Heart (tissue), 3 donors: Measurements from ENCODE around the genes ISY1 and EFCAB12.

GRCh38 chr3:128653518-128654493, 3.2 kb upstream of the RPN1 start:
- RAMPAGE, long total RNA, 2 experiments = no peak in any of the 2 experiments

DNA sequence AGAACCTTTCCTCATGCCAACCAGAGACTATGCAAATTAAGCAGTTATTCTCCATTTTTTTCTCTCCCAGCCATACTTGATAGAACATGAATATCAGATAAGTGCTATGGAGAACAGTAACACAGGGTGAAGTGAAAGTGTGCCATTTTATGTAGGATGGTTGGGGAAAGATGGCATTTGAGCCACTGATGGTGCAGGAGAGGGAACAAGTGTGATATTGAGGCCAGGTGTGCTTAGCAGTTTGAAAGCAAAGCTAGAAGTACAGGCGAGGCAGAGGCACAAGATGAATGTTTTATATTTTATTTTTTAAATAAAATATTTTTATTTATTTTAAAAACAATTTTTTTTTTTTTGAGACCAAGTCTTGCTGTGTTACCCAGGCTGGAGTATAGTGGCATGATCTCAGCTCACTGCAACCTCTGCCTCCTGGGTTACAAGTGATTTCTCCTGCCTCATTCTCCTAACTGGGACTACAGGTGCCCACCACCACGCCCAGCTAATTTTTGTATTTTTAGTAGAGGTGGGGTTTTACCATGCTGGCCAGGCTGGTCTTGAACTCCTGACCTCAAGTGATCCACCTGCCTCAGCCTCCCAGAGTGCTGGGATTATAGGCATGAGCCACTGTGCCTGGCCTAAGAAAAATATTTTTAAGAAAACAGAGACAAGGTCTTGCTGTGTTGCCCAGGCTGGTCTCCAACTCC, 31.4 kb downstream of the RAB7A start:
- RAMPAGE, long total RNA, 2 experiments = no peak in any of the 2 experiments

DNA sequence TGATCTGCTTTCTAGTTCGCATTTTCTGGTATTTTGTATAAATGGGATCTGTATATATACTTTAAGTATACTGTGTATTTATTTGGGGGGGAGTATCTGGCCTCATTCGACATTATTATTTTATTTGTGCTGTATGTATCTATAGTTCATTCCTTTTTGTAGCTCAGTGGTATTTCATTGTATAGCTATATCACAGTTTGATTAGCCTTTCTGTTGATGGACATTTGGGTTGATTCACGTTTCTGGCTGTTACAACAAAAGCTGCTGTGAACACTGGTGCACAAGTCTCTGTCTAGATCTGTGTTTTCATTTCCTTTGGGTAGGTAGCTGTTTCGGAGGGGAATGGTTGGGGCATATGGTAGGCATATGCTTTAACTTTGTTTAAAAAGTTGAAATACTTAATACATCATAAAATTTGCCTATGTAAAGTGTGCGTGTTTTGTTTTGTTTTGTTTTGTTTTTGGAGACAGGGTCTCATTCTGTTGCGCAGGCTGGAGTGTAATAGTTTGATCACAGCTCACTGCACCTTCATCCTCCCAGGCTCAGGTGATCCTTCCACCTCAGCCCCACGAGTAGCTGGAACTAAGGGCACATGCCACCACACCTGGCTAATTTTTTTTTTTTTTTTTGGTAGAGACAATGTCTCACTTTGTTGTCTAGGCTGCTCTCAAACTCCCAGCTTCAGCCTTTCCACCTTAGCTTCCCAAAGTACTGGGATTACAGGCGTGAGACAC, 42.3 kb downstream of the RAB7A start:
- RAMPAGE, long total RNA, 2 experiments = no peak in any of the 2 experiments

GRCh38 chr3:128993166-128993851, 567 bp downstream of the CFAP92 start:
- RAMPAGE, long total RNA, 2 experiments = no peak in any of the 2 experiments

GRCh38 chr3:129016222-129016803, 15.2 kb downstream of the EFCC1 start:
- RAMPAGE, long total RNA, 2 experiments = no peak in any of the 2 experiments

GRCh38 chr3:129039903-129040382, 20.6 kb upstream of the GP9 start:
- RAMPAGE, long total RNA, 2 experiments = no peak in any of the 2 experiments

- RAMPAGE, long total RNA, 2 experiments = no peak in any of the 2 experiments
Measured at GRCh38 chr3:129045667-129046310, 14.8 kb upstream of the GP9 start.

- RAMPAGE, long total RNA, 2 experiments = no peak in any of the 2 experiments
Measured at GRCh38 chr3:129064769-129065032, 4.1 kb downstream of the GP9 start.

DNA sequence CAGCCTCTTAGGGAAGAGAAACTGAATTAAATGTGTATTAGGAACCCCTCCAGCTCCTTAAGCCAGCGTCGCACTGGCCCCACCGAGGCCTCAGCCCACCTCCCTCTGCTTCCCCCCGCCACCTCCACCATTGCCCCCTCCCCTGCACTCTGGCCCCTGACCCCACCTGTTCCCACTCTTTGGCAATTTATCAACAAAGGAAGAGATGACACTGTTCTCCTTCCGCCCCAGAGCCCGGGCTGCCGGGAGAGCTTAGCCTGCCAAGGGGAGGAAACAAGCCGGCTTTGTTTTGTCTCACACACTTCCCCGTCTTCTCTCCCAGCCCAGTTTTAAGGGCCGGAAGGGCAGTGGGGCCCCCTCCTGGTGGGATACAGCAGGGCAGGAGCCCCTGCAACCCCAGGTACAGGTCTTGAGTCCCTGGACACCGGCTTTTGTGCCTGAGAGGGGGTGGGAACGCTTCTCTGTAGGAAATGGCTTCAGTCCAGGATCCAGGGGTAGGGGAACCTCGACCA, 27.3 kb downstream of the GP9 start:
- RAMPAGE, long total RNA, 2 experiments = no peak in any of the 2 experiments

- RAMPAGE, long total RNA, 2 experiments = no peak in any of the 2 experiments
Measured at GRCh38 chr3:129116498-129117163, 5.0 kb downstream of the RAB43 start.

- RAMPAGE, long total RNA, 2 experiments = start-site peak on the minus strand in 2 of 2 experiments, at chr3:129161014-129161094 at its widest, 402 to 896 reads per replicate
Measured at GRCh38 chr3:129160844-129161905, at the start of gene ISY1. ISY1 (minus strand) TSS chr3:129161063.

- RAMPAGE, long total RNA, 2 experiments = no peak in any of the 2 experiments
Measured at GRCh38 chr3:129165500-129165959, 4.7 kb upstream of the ISY1 start.

DNA sequence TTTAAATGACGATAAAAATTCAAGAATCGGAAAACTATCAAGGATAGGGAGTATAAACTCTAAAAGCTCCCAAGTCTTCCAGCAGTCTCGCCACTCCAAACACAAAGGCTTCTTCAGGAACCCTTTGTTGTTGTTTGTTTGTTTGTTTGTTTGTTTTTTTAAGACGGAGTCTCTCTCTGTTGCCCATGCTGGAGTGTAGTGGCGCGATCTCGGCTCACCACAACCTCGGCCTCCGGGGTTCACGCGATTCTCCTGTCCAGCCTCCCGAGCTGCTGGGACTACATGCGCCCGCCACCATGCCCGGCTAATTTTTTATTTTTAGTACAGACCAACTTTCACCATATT, 914 bp downstream of the CNBP start:
- RAMPAGE, long total RNA, 2 experiments = no peak in any of the 2 experiments

GRCh38 chr3:129317019-129317465, 956 bp upstream of the H1-10 start:
- RAMPAGE, long total RNA, 2 experiments = no peak in any of the 2 experiments

DNA sequence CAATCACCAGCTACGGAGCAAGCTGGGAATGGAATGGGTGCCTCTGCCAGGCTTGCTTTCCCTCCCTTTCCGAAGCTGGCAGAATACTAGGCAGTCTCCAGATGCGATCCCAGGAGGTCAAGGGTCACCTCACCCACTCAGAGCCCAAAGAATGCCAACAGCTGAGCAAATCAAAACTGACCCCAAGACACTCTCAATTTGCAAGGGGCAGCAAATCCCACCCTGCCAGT, 31.3 kb downstream of the EFCAB12 start:
- RAMPAGE, long total RNA, 2 experiments = no peak in any of the 2 experiments

- RAMPAGE, long total RNA, 2 experiments = no peak in any of the 2 experiments
Measured at GRCh38 chr3:129399905-129400394, 28.5 kb downstream of the EFCAB12 start.

- RAMPAGE, long total RNA, 2 experiments = no peak in any of the 2 experiments
Measured at GRCh38 chr3:129428117-129429137, at the start of gene EFCAB12. EFCAB12 (minus strand) TSS chr3:129428636.

GRCh38 chr3:129452150-129453161, 12.4 kb downstream of the IFT122 start:
- RAMPAGE, long total RNA, 2 experiments = no peak in any of the 2 experiments

DNA sequence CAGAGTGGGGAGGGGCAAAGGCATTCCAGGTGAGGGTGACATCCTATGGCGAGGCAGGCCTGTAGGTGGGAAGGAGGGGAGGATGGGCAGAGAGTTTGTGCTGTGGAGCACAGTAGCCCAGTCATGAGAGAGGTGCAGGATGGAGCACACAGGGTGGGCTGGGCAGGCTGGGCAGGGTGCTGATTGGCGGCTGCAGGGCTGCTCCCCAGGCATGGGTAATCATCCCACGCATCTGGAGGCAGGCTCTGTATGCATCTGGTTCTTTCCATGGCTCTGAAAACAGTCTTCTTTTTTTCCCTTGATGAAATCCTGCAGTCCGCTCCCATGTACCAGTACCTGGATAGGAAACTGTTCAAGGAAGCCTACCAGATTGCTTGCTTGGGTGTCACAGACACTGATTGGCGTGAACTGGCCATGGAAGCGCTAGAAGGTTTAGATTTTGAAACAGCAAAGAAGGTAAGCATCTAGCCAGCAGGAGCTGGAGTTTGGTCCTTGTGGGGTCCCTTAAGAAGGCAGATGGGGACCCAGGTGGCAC, 40.4 kb upstream of the RHO start:
- RAMPAGE, long total RNA, 2 experiments = no peak in any of the 2 experiments

- RAMPAGE, long total RNA, 2 experiments = no peak in any of the 2 experiments
Measured at GRCh38 chr3:129606861-129607474, 492 bp upstream of the PLXND1 start.